ENCODE results near the gene SSH2.

DNA sequence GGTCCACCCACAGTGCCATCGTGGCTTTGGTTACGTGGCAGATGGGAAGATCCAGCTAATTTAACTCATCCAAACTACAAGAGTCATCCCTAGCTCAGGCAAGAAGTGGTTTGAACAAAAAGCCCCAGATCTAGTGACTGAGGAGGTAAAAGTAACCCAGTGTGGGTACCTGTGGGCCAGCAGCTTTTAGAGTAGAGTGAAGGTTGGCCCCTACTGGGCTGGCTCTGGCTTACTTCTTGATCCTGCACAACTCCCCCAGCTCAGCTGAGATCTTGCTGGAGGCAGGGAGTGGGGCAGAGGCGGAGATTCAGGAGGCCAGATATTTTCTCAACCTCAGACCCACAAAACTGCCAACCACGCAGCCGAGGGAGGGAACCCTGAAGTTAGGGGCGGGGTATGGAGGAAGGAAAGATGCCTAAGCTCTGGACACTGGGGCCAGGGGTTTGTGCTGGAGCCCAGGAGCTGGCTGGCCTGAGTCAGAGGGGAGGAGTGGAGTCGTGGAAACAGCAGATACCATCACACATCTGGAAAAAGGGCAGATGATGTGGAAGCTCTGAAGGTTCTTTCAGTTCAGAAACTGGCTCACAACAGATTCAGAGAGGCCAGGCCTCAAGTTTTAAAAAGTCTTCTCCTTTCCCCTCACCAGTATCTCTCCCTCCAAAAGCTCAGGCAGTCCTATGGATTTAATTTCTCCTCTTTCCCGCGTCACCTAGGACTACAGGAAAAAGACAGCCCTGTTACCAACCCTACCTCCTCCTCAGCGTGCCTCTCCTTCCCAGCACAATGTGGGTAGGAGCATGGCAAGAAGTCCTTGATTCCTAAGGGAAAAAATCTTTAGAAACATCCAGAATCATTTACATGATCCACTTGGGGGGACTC lies 48.2 kb downstream of the MYO18A start:
- PRO-cap, result no peak

GRCh38 chr17:29178497-29179129 lies 1.6 kb downstream of the MYO18A start:
- PRO-cap, result no peak

DNA sequence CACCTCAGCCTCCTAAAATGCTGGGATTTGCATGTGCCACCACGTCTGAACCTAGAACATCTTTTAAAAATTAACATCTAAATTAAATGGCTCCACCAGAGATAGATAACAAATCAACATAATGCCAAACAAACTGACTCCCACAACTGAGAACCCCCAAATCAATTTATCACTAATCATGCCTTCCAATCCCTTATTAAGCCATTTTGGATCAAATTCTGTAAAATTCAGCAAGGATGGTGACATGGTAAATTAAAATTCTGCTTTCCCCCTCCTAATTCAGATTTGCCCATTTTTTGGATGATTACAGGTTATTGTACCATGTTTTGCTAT lies 16.7 kb downstream of the NUFIP2 start:
- PRO-cap, result no peak

GRCh38 chr17:29369962-29370405 lies 20.2 kb upstream of the TAOK1 start:
- PRO-cap, result no peak

DNA sequence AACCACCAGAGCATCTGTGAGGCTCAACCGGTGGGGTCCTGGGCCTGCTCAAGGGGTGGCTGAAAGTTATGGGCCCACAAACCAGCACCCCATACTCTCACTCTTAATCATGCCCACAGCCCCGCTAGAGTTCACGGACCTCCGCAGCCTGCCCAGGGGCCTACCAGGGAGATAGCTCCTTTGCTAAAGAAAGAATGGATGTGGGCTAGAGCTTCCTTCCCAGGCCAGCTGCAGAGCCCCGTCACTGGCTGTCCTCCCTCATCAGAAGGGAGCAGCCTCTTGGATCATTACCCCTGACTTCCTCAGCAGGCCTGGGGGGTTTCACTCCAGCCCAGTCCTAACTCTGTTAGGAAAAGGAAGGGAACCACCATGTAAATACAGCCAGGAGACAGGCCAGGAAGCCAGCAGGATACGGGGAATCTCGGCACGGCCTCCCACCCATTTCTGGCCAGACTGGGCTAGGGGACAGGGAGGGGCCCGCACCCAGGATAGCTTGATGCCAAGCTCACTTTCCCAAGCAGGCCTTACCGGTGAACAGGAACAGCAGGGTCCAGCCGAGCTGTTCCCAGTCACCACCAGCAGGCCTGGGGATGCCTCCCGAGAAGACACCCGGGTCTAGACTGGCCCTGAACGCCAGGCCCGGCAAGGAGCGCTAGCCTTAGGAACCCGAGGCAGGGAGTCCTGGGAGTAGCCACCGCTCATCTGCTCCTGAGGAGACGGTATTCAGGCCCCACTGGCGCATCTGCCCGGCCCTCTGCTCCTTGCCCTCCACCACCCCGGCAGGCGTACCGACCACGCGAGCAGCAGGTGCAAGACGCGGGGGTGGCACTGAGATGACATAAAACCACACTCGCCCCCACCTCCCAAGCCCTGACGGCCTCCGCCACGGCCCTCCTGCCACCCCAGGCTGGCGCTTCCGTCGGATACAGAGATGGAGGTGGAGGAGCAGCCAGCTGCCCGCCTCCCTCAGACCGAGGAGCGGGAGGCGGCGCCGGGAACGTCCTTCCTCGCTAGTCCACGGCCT lies 1.0 kb downstream of the GIT1 start:
- PRO-cap, result no peak

GRCh38 chr17:29664843-29665885 lies 42.5 kb upstream of the CORO6 start:
- PRO-cap, result no peak

DNA sequence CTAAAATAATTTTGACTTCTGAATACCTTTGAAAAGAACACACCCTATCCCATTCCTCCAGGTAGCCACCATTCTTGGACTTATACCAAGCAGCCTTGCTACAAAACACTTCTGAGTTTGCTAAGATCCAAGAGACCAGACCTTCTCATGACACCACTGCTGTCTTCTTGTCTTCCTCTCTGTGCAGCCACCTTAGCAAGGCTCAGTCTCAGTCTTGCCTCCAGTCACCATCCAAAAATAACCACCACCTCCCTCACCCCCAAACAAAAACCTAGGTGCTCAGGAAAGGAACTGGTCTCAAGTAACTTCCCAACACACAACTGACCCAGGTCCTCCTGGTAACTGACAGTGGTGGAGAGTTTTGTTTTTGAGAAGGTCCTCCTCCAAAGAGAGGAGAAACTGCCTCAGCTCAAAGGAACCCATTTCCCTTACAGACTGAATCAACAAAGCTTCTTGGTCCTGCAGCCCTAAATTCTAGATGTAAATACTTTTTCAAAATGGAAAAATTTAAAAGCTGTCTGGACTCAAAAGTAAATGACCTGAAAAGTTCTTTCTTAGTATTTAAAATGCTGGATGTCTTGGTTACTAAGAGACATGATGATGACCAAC lies 91.0 kb upstream of the CORO6 start:
- PRO-cap, result no peak

DNA sequence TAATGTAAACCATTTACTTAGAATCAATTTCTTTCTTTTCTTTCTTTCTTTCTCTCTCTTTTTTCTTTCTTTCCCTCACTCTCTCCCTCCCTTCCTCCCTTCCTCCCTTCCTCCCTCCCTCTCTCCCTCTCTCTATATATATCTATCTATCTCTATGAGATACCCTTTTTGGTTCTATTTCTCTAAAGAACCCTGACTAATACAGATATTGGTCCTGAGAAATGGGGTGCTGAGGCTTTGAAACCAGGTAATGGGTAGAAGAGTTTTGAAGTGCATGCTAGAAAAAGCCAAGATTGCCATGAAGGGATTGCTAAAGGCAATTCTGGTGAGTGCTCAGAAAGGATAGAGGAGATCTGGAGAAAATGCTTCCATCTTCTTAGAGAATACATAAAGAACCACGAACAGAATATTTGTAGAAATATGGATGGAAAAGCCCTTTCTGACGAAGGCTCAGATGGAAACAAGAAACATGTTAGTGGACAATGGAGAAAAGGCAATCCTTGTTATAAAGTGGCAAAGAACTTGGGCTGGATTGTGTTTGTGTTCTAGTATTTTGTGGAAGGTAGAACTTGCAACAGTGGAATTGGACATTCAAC lies 141.4 kb downstream of the SSH2 start:
- PRO-cap, result no peak

GRCh38 chr17:29928814-29929948 lies 847 bp downstream of the SSH2 start:
- PRO-cap, result bidirectional peak, plus-strand start at chr17:29929903, minus-strand start at chr17:29929788

DNA sequence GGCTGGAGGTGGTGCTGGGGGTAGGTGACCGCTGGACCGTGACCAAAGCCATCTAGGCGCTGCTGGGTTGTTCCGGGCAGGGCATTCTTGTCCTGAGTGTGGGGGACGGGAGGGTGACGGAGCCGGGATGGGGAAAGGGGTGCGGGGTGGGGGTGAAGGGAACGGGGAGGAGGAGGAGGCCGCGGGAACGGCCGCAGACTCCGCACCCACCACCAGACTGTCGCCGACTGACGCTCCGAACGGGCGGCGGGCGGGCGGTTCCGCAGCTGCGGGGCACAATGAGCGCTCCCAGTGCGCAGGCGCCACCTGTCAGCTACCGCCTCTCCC lies at the start of gene SSH2:
Gene SSH2 (minus strand): TSS at position 280 of the 327 bp plus-strand sequence.
- PRO-cap, result bidirectional peak, plus-strand start outside the sequence, minus-strand start at position 229 of the sequence

- PRO-cap, result no peak
Observed at GRCh38 chr17:30178926-30179673, 56.4 kb downstream of the SLC6A4 start.

GRCh38 chr17:30225422-30226103 lies 9.9 kb downstream of the SLC6A4 start:
- PRO-cap, result no peak

DNA sequence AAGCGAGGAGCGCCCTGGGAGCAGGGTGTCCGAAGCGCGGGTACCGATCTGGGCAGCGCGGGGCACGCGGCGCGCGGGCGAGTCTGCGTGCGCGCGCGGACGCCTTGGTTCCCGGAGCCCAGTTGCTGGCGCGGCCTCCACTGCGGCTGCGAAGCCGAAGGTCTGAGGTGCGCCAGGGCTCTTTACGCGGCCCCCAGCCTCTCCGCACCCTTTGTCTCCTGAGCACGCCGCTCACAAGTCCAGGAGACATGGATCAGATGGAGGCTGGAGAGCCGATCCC lies 118.4 kb downstream of the CRLF3 start:
- PRO-cap, result no peak

DNA sequence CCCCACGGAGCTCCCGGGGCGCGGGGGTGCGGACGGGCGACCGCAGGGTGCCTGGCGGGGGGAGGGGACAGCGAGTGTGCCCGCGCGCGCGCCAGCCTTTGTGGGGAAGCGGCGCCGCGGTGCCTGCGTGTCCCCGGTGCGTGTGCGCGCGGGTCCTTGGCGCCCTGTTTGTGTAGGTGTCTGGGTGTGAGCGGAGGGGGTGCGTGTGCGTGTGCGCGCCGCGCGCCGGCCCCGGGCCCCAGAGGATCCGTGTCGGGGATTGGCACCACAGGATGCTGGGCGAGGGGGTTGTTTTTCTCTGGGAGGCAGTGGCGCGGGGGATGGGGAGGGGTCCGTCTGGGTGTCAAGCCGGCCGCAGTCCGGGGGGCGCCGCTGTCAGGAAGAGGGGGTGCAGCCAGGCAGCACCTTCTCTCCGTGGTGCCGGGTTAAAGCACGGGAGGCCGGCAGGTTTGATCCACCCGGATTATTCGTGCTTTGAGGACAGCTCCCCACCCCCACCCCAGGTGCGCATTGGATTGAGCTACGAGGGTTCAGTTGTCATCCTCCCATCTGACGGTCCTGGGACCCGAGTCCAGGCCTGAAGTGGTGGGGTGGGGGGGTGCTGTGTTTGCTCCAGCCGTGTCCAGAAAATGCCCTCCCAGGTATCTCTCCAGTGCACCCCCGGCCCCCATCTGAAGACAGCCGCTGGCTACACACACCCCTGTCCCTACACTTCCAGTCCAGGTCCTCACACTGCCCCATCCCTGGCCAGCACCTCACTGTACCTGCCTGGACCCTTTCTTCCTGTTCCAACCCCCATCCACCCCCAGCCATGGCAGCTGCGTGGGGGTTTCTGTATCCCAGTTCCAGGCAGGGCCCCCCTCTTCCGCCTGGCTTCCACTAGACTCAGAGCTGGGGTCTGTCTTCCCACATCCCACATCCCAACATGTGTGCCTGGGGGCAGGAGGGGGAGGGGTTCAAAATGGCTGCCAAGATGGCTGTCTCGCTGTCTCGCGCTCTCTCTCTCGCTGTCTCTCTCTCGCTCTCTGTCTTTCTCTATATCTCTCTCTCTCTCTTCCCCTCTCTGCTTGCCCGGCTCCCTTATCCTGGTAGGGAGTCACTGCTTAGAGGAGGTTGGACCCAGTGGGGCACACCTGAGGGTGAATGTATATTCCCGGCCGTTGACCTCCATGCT lies 114.1 kb downstream of the CRLF3 start:
- PRO-cap, result no peak

GRCh38 chr17:30735274-30735983 lies 89.1 kb downstream of the CRLF3 start:
- PRO-cap, result no peak

DNA sequence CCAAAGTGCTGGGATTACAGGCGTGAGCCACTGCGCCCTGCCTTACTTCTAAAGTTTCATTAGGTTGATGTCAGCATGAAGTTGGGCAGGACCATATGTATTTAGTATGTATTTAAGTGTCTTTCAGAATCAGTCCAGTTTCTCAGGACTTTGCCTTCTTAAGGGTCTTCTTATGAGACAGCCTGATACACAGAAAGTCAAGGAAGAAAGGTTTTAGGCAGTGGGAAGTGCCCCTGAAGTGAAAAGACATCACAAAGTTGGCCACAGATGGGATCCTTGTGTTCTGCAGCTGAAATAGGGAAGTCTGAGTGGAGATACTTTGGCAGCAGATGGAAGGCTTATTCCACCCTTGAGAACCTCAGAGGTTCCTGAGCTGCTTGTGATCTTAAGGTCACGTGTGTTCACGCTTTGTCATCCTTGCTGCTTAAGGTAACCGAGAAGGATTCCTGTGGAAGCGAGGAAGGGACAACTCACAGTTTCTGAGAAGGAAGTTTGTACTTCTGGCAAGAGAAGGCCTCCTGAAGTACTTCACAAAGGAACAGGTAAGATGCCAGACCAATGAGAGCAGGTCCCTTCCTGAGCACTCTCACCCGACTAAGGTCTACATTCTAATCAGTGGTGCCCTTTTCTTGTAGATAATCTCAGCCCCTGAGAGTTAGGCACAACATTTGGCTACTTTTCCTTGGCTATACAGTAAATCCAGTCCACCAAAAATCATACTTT lies 12.2 kb downstream of the ADAP2 start:
- PRO-cap, result no peak

- PRO-cap, result no peak
Observed at GRCh38 chr17:30950462-30951122, 20.2 kb upstream of the RNF135 start.

DNA sequence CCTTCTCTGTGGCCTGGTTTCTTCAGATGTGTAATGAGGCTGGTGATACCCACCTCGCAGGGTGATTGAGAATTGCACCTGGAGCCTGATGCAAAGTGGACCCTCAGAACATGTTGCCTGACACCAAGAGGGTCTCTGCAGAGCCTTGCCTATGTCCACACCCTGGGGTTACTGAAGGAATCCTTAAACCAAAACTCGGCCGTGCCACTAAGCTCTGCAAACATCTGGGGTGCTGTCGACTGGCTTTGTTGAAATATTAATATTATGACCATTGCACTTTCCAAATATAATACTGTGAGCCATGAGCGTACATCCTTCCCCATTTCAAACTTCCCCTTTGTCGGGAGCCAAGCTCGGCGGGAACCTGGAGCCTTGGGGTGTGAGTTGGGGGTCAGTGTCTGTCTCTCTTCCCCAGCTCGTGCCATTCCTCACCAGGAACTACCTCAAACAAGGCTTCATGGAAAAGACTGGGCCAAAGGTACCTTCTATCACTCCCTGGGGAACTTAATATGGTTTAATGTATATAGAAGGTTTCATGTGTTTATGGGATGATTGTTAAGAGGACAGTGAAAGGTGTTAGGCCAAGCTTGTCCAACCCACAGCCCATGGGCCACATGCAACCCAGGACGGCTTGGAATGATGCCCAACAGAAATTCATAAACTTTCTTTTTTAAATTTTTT lies 17.8 kb upstream of the RNF135 start:
- PRO-cap, result no peak

DNA sequence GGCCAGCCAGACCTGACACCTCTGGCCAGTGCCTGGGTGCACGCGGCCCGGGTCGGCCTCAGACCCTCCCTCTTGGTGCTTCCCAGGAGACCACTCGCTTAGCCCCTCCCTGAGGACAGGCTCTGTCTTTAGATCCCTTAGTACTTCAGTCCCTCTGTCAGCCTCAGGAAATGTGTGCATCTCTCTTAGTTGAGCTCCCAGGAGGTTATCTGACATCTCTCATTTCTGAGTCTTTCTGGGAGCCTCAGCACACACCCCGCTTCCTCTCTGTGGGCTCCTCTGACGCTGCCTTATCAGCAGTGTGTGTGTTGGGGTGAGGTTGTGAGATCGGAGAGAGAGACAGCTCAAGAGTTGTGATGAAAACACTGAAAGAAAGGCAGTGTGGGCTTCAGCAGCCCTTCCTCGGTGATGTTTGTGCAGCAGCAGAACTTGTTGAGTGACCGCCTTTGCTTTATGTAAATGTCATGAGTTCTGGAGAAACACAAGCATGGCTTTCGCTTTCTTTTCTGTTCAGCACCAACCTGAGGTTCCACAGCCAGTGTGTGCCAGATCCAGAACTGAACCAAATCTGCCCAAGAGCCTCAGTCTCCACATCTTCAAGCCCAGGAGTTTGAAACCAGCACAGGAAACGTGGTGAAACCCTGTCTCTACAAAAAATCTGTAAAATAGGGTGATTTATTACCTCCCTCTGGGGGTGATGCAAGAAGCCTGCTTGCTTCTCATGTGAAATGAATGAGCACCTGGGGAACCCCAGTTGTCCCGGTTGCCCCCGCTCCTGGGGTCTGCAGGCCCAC lies 117.3 kb downstream of the RAB11FIP4 start:
- PRO-cap, result no peak

DNA sequence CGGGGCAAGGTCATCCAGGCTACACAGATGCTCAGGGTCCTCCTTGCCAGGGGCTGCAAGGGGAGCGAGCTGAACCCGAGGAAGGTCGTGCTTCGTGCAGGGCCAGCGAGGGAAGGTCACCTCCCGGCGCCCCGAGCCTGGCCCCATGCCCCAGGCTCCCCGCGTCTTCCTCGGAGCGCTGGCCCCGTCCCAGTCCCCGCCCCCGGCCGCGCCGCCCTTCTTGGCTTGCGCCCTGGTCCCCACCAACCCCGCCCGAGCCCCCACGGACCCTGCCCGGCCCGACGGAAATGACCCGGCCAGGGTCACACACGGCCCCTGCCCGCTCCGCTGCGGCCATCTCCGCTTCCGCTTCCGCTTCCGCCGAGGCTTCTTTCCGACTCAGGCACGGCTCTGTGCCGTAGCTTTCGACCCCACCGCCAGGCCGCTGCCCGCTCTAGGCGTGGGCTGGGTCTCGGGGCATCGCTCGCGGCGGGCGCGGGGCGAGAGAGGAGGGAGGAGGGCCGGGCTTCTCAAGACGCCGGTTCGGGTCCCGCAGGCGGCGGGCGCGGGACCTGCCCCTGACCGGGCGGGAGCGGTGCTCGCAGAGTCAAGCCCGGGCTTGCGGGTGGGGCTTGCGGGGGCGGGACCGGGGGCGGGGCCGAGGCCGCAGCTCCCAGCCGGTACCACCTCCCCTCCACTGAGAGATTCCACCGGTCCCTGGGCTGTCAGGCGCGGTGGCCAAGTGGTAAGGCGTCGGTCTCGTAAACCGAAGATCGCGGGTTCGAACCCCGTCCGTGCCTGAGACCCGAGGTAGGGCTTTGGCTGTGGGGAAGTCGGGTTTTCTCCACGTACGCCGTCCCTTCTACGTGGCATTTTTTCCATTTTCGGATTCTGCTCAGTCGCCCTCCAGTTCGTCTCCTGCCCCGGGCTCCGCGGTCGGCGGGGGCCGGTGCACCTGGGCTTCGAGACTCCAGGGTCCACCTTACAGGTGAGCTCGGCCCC lies 158.2 kb downstream of the RAB11FIP4 start:
- PRO-cap, result bidirectional peak, plus-strand start at position 373 of the sequence, minus-strand start at position 147 of the sequence; bidirectional peak, plus-strand start at position 704 of the sequence, minus-strand start at position 551 of the sequence